Hepatocyte (in vitro differentiated cells and primary cell): ENCODE data around the gene NREP.

DNA sequence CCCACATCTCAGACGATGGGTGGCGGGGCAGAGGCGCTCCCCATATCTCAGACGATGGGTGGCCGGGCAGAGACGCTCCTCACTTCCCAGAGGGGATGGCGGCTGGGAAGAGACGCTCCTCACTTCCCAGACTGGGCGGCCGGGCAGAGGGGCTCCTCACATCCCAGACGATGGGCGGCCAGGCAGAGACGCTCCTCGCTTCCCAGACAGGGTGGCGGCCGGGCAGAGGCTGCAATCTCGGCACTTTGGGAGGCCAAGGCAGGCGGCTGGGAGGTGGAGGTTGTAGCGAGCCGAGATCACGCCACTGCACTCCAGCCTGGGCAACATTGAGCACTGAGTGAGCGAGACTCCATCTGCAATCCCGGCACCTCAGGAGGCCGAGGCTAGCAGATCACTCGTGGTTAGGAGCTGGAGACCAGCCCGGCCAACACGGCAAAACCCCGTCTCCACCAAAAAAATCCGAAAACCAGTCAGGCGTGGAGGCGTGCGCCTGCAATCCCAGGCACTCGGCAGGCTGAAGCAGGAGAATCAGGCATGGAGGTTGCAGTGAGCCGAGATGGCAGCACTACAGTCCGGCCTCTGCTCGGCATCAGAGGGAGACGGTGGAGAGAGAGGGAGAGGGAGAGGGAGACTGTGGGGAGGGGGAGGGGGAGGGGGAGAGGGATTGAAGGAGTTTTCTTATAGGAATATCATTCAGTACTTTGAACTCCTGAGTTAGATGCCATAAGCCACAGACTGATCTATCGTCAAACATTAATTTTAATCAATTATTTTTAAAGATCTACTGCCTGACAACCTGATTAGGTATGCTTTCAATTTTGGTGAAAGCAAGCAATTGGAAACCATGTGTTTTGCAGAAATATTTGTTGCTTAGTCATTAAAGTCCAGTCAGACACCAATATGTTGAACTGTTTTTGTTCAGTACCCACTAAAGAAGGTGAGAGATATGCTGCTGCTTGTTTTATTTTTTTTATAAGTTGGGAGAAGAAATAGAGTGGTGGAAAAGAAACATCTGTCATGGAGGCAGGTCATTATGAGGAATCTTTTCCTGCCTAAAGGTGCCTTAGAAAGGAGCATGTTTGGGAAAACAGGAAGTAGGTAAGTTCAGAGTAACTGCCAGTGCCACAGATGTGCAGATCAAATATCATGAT, 143.7 kb downstream of the MAN2A1 start:
- RAMPAGE, long total RNA: no peak
- RRBS: no CpG with 5 or more reads among the region's 38 CpGs

GRCh38 chr5:109851468-109851821, 161.7 kb downstream of the MAN2A1 start:
- RAMPAGE, long total RNA: no peak
- RRBS: no CpG with 5 or more reads among the region's 2 CpGs

DNA sequence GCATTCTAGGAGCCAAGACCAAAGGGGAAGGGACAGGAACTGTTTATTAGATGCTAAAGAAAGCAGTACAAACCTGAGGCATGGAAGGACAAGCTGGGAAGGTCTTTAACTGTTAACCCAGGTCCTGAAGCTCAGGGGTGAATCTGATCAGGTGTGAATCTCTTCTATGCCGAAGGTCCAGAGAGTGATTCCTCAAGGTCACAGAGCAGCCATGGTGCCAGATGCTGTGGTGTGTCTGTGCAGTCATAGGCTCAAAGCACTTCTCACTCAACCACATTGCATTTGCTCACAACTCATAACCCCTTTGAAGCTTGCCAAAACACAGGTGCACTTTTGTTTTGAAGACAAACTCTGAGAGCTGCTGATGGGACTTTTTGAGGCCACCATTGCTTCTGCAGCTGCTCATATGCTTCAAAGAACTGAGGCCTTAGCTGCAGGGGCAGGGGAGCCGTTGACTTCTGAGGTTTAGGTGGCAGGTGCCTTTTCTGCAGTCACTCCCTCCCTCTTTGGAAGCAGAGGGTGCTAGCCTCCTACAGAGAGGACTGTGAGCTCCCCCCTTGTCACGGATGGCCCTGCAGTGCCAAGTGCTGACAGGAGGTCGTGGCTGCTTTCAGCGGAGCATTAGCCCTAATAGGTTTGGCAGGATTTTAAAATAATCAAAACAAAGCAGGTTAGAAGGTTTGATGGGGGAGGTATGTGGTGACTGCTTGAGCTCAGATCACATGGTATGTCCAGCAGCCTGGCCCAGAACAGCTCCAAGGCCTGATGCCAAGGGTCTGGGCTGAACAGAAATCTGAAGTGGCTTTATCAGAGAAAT, 232.0 kb downstream of the MAN2A1 start:
- RAMPAGE, long total RNA: no peak
- RRBS: no CpG with 5 or more reads among the region's 5 CpGs

GRCh38 chr5:110985491-110986121, 85.9 kb upstream of the TSLP start:
- RAMPAGE, long total RNA: no peak
- RRBS: no CpG with 5 or more reads among the region's 22 CpGs

- RAMPAGE, long total RNA: no peak
- RRBS: no CpG with 5 or more reads among the region's 3 CpGs
Observed at GRCh38 chr5:111498371-111499189, 13.8 kb downstream of the STARD4 start.

DNA sequence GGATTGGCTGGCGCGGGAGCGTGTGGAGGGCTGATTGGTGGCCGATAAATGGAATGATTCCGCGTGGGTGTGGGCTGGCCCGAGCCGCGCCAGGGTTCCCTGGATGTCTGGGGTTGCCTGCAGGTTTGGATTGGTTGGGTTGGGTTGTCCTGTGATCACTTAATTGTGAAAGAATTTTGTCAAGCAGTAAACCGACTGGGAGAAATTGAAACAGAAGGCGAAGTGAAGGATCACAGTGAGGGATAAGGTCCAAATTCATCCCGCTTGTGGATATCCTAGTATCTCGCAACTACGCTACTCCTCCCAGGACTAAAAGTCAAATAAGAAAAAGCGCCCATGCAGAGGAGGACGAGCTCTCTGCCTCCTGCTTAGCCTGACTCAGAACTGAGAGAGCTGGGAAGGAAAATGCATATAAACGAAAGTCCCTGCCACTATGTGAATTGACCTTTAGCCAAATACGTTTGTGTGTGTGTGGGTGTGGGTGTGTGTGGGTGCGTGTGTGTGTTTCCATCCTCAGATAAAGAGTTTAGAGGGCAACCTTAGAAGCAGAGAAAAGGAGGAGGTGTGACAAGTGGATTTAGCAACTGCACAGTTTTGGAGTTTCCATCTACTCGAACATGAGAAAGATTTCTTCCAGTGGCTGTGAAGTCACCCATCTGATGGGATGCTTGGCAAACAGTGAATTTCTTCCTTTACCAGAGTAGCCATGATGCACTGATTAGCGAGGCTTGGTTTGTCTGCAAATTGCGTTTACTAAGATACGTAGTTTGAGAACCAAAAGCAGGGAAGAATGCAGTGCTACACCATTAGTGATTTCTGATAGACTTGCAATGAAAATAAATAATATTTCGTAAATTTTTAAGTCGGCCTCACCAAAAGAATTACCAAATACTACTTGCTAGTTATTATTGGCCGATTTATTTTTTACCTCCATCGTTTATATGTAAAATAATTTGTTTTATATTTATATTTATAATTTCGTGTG, 616 bp upstream of the STARD4 start:
- RAMPAGE, long total RNA: no peak
- RRBS: no CpG with 5 or more reads among the region's 28 CpGs

DNA sequence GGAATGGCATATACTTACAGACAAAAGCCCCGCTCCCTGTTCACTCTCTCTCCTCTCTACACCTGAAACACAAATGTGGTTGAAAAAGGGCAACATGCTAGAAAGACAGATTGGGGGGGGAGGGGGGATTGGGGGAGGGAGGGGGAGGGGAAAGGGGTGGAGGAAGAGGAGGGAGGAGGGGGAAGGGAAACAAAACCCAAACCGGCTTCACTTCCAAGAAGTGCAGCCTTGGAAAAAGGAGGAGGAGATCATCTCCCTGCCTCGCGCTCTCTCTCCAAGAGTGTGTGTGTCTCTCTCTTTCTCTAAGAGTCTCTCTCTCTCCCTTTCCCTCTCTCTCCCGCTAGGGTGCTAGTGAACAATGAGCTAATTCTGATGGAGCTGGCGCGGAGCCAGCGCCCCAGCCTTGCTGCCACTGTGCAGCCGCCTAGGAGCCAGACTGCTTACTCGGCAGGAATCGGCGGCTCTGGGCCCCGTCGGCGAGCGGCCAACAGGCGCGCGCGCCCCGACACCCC, at the start of gene NREP:
Gene NREP, minus strand, starts transcription at position 77 of the 512 bp plus-strand sequence.
- RAMPAGE, long total RNA: no peak
- RRBS: no CpG with 5 or more reads among the region's 21 CpGs

DNA sequence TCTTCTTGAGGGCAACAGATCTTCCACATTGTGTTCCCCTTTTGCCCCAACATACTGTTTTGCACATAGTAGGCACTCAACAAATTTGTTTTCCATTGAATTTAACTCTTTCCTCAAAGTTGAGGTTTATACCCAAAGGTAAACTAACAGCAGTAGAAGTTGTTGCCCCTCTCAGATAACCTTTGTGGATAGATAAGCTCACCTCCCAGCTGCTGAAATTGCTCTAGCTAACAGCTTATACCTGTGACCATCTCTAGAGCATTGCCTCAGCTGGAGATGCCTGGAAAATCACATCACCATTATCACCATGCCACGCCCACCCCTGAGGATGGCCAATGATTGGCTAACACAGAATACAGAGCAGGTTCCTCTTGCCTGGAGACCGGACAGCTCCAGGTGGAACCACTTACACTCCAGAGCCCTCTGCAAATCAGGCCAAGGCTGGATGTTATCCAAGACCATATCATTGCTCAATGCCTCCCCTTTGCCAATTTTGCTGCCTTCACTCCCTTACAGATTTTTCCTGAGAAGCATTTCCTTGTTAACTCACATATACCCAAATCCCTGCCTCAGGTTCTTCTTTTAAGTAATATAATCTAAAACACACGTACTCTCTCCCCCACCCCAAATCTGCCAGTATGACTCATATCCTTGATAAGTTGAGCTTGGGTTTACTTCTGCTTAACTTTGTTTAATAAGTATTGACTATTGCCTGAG, 309.8 kb downstream of the EPB41L4A start:
- RAMPAGE, long total RNA: no peak
- RRBS: 11% methylated on average over 1 of the region's 3 CpGs

DNA sequence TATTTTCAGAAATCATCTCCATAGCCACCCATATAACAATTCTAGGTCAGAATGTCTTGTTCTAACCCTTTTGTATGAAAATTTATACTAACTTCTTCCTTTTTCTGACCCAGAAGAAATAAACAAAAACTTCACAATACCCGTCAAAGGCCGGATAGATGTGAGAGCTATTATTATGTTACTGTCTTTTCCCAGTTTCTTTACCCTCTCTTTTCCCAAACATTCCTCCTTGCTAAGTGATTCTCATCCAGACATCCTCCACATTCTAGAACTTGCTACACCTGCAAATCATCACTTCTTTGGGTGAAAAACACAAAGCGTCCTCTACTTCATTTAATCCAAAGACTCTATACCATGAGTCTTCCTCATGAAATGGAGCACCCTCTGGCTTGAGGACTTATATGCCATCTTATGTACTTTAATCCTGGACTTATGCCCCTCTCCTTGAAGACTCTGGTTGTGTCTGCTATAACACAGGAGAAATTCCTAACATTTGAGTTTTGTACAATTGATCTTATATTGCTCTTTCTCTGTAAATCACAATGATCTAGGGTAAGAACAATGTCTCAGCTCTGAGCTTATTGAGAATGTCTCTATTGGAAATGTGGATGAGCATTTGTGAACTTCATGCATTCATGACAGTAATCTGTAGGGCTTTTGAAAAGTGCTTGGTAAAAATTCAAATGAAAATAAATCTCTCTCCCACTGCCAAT, 194.0 kb downstream of the EPB41L4A start:
- RAMPAGE, long total RNA: no peak
- RRBS: no CpG with 5 or more reads among the region's 3 CpGs

DNA sequence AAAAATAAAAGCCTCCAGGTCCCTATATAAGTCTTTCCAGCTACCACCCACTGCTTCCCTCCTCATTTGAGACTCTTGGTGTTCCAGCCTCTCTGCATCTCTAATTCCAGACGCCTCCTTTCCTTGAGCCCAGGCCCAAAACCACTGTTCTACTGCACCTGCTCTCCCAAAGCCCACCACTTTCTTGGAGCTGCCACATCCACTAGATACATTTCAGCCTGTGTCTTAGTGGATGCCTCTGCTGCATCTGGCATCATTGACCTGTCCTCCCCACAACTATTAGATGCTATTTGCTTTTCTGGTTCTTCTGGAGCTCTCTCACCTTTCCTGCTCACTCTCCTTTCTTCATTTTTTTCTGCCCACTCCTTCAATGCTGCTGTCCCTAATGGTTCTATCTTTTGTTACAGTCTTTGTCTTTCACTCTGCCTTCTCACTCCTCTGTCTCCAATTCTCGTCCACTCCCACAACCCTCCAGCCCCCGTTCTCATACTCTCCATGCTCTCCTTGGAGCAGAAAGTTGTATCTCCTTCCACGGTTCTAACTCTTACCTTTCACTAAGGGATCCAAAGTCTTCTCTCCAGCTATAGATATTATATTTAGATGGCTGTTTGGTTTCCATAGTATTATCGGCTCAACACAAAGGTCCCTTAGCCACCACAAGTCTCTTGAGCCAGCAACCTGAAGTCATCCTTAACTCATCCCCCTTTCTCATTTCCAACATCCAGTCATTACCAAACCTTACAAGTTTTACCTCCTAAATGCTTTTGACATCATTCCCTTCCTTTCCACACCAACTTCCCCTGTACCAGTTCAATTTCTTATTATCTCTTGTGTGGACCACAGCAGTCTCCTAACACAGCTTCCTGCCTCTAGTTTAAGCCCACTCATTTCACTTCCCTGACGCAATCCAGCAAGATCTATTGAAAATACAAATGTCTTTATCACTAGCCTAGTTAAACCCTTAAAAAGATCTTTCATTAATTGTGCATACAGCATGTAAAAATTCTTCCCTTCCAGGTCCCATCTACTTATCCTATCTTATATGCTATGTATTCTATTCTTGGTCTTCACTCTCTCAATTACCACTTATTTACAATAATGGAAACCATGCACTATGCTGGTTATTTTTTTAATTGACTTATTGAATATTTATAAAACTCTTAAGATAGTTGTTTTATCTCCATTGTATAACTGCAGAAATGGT, 50.2 kb downstream of the EPB41L4A start:
- RAMPAGE, long total RNA: no peak
- RRBS: no CpG with 5 or more reads among the region's 6 CpGs

DNA sequence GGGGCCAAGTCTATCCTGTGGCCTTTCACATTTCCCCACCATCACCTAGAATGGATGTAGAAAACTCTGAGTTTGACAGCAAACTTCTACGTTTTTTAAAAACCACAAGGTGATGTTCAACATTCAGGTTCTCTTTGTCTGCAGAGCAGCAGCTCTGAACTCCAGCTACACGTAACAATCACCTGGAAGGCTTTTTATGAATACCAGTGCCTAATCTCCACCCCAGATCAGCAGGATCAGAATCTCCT, 44.3 kb downstream of the EPB41L4A start:
- RAMPAGE, long total RNA: no peak
- RRBS: no CpG with 5 or more reads among the region's 2 CpGs

DNA sequence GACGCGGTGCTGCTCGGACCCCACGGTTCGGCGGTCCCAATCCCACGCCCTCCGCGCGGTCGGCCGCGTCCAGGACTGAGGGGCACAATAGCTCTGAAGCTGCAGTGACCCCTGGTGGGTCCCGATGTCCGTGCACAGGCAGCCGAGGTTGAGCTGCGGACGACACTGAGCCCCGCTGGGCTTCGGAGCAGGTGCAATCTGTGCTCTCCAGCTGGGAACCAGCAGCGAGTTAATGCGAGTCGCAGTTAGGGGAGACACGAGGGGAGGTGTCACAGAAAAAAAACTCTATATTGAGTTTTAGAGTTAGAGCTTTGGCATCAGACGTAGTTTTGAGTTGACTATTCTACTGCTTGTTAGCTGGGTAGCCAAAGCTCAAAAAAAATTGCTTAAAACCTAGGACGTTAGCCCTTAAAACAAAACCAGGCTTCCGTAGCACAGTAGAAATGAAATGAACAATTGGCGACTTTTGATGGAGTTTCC, 1.3 kb upstream of the EPB41L4A start:
- RAMPAGE, long total RNA: no peak
- RRBS: no CpG with 5 or more reads among the region's 28 CpGs

DNA sequence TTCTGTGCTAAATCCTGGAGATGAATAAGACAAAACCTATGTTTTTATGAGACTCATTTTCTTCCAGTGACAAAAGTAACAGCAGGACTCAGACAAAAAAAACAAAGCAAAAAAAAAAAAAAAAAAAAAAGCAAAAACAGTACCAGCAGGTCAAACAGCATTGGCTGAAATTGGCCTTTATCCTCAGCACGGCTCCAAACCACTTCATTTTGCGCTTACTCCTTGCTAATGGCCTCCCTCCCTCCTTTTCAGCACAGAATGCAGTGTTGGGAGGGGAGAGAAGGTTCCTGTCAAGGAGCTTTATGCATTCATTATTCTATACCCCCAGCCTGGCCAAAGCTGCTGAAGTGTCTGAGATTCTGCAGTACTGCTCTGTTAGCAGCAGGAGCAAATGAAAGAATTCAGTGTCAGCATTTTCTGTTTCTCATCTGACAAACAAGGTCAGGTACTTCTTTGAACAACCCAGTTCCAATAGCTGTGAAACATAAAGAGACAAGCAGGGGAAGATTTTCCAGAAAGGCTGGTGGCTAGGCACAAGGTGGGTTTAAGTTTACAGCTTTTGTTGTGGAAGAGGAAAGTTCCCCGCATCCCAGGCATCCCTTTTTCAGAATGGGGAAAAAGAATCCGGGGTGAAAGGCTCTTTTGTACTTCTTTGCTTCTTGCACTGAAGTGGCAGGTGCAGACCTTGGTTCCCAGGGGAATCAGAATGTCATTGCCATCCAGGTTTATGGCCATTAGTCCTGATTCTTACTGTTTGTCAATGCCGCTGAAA, 109.4 kb upstream of the APC start:
- RAMPAGE, long total RNA: no peak
- RRBS: no CpG with 5 or more reads among the region's 5 CpGs

- RAMPAGE, long total RNA: no peak
- RRBS: no CpG with 5 or more reads among the region's 4 CpGs
Observed at GRCh38 chr5:112883005-112884016, 22.2 kb downstream of the SRP19 start.

DNA sequence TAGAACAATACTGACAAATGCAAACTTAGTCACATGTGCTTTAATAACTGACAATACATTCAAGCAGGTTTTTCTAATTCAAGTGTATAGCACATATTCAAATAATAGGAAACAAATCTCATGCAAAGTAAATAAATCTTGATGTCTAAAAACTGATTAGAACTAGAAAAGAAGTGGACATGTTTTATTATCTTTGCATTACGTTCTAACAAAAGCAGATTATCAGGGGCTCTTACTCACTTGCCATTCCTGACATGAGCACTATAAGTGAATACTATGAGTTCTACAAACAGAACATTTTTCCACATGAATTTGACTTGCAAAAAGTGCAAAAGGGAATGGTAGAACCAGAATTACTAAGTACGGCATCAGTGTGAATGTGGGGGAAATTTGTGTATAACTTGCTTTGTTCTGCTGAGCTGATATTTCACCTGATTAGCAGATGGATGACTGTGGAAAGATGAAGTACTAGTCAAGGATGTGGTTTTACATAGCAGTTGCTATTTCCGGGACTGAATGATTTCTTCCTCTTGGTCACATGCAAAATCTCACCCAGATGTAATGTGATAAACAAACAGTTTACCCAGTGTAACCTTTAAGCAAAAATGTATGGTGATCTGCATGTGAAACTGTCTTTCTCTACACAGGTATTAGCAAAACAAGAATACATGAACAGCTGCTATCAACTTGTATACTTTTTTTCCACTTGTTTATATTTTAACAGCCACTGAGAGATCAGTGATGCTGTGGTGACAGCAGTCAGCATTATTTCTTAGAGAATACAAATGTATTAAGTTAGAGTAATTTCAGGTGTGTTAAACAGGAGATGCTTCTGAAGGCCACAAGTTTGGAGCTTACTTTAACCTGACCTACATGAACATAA, 46.0 kb downstream of the DCP2 start:
- RAMPAGE, long total RNA: no peak
- RRBS: no CpG with 5 or more reads among the region's 3 CpGs

DNA sequence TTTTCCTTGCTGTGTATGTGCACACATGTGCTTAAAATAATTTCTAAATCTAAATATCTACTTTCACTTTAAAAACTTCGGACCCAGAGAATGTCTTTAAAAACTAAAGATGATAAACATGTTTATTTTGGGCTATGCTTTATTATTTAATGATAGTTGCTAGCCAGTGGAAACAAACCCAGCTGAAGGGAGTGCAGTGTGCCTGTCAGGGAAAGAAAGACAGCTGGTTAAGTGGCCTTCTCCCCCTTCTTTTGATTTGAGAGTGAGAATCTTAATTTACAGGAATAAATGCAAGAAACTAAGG, 111.4 kb downstream of the DCP2 start:
- RAMPAGE, long total RNA: no peak
- RRBS: no CpG with 5 or more reads among the region's 1 CpG

GRCh38 chr5:113101736-113102434, 125.3 kb downstream of the DCP2 start:
- RAMPAGE, long total RNA: no peak
- RRBS: 100% methylated on average over 1 of the region's 9 CpGs

- RAMPAGE, long total RNA: no peak
- RRBS: no CpG with 5 or more reads among the region's 6 CpGs
Observed at GRCh38 chr5:113105509-113106148, 129.0 kb downstream of the DCP2 start.

DNA sequence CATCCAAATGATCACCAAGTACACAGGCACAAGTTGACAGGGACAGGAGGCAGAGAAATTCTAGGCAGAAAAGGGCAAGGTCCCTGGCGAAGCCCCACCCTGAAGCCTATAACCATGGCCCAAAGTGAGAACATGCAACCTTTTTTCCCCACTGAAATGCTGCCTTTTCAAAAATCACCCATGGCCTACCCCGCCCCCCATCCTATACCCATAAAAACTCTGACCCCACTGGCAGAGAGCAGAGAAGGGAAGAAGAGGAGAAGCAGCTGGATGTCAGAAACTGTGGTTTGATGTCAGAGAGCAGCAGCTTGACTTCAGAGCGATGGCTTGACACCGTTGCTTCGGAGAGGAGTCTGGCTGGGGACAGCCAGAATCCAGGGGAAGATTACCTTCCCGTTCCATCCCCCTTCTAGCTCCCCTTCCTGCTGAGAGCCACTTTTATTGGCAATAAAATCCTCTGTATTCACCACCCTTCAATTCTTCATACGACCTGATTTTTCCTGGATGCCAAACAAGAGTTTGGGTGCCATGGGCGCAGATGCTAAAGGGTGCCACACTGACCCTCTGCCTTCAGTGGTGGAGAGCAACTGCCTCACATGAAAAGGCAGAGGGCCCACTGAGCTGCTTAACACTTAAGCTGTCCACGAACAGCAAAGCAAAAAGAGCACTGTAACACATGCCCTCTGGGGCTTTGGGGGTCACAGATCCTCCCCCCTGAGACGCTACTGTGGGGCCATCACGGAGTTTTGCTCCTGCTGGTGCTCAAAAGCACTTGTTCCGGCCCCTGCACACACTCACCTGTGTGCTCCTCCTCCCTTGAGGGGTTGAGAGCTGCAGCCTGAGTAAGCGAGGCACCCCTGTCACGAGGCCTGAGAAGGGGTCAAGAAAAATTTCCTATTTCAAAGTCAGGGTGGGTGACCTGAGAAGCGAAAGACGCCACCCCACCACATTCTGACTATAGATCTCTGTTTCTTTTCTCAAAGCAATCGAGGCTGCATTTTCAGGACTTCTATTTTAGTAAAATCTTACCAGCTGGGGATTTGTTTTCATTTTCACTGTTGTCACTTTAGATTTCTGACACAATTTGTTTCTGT, 138.1 kb downstream of the DCP2 start:
- RAMPAGE, long total RNA: no peak
- RRBS: no CpG with 5 or more reads among the region's 17 CpGs

DNA sequence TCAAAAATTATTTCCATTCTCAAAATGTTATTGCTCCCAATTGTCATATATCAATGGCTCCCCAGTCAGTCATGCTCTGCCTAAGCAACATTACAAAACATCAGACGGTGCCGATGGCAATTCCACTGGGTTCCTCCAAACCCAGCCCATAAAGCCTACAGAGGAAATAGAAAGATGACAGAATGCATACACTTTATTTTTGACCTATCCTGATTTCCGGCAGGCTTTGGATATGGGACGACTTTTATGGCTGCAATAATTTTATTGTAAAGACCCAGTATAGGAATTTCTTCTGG, 225.5 kb downstream of the TSSK1B start:
- RAMPAGE, long total RNA: no peak
- RRBS: no CpG with 5 or more reads among the region's 4 CpGs